Left cardiac atrium (tissue), 1 donor: ENCODE data around the genes GRK2, GPR152, CABP2 and TCIRG1.

DNA sequence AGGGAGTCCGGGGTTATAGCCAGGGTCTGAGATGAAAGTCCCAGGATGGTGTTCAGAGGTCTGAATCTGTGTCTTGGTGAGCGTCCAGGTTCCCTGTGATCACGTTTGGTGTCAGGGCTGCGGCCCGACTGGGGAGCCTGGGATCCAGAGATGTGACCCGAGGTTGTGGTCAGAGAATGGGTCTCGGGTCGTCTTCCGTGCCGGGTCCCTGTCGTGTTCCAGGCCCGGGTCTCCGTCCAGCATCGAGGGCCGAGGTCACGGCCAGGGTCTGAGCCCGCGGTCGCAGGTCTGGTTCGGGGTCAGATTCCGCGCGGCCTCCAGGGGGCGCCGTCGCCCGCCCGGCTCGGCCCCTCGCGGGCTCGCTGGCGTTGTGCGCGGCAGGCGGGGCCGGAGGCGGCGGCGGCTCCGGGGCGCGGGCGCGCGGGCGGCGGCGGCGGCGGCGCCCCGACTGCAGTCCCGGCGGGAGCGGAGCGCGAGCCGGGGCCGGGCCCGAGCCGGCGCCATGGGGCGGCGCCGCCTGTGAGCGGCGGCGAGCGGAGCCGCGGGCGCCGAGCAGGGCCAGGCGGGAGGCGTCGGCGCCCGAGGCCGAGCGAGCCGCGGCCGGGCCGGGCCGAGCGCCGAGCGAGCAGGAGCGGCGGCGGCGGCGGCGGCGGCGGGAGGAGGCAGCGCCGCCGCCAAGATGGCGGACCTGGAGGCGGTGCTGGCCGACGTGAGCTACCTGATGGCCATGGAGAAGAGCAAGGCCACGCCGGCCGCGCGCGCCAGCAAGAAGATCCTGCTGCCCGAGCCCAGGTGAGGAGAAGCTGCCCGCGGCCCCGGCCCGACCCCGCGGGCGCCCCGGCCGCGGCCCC, at the start of gene GRK2:
GRK2 (plus strand) TSS at position 453 of the 851 bp plus-strand sequence.
- PRO-cap, result bidirectional peak, plus-strand start at position 453 of the sequence, minus-strand start at position 270 of the sequence; bidirectional peak, plus-strand start at position 671 of the sequence, minus-strand start at position 681 of the sequence

DNA sequence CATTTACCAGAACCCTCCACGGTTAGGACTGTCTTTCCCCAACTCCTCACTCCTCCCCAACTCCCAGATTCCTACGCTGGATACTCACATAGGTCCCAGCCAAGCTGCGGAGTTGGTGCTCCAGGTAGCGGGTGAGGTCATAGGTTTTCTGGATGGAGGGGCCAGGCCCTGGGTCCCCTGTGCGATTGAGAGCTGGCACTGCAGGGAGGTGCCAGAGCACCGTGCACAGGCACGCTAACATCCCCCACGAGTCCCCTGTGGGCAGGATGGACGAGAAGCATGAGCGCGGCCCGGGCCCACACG, 6.1 kb downstream of the CLCF1 start:
- PRO-cap, result no peak

DNA sequence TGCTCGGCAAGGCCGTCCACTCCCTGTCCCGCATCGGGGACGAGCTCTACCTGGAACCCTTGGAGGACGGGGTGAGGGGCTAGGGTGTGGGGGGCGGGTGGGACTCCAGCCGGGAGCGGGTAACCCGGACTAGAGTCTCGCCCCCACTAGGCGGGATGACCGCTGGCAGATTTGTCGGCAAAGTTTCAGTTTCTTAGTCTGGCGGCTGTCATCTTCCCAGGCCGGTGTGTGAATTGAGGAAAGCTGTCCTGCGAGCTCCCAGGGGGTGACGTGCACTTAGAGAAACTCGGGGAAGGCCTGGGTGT, 327 bp downstream of the RAD9A start:
- PRO-cap, result no peak

DNA sequence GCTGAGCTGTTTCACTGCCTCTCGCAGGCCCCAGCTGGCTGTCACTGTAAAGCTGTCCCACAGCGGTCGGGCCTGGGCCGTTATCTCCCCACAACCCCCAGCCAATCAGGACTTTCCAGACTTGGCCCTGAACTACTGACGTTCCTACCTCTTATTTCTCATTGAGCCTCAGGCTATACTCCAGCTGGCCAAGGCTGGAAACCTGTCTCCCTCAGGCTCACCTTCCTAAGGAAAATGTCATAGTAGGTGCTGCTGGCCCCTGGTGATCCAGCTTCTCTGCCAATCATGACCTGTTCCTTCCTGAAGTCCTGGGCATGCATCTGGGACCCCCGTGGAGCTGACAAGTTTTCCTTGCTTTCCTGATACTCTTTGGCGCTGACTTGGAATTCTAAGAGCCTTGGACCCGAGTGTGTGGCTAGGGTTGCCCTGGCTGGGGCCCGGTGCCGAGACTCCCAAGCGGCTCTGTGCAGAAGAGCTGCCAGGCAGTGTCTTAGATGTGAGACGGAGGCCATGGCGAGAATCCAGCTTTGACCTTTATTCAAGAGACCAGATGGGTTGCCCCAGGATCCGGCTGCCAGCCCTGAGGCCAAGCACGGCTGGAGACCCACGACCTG, 3.9 kb downstream of the PPP1CA start:
- PRO-cap, result no peak

DNA sequence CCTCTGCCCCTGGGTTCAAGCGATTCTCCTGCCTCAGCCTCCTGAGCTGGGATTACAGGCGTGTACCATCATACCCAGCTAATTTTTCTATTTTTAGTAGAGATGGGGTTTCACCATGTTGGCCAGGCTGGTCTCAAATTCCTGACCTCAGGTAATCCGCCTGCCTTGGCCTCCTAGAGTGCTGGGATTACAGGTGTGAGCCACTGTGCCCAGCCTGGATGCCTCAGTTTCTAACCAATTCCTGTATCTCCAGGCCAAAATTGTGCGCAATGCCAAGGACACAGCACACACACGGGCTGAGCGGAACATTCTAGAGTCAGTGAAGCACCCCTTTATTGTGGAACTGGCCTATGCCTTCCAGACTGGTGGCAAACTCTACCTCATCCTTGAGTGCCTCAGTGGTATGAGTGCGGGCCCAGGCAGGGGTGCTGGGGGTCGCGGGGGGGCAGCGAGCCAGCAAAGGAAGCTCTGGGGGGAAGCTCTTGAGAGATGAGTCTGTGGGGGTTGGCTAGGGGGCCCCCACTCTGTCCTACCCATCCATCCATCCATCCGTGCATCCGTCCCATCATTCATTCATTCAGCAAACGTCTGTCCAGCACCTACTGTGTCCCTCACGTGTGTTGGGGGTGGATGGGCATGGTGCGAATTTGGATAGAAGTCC, 3.0 kb downstream of the RPS6KB2 start:
- PRO-cap, result no peak

DNA sequence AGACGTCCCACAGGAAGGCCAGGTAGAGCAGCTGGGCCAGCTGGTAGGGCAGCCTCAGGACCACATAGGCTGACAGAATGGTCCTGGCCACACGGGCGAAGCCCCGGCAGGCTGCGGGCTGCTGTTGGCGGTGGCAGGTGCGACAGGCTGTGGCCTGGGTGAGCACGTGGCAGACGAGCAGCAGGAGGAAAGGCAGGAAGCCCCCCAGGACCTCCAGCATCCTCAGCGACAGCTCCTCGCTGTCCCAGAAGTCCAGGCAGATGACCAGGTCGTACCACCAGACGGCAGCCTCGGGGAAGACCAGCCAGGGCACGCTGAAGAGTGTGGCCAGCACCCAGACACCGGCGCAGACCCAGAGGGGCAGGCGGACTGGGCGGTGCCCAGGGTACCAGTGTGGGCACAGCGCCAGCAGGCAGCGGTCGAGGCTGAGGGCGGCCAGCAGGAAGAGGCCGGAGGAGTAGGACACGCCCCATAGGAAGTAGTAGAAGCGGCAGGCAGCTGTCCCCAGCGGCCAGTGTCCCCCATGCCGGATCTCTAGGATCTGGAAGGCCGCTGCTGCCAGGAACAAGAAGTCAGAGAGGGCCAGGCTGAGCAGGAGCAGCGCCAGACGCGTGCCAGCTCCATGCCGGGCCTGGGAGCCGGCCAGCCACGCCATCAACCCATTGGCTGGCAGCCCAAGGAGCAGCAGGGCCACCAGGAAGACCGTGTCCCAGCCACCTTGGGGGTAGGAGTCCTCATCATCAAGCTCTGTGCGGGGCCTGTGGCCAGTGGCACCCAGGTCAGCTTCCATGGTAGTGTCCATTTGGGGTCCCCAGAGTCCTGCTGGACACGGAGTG, at the start of gene GPR152:
GPR152 (minus strand) TSS at position 807 of the 836 bp plus-strand sequence.
- PRO-cap, result no peak

DNA sequence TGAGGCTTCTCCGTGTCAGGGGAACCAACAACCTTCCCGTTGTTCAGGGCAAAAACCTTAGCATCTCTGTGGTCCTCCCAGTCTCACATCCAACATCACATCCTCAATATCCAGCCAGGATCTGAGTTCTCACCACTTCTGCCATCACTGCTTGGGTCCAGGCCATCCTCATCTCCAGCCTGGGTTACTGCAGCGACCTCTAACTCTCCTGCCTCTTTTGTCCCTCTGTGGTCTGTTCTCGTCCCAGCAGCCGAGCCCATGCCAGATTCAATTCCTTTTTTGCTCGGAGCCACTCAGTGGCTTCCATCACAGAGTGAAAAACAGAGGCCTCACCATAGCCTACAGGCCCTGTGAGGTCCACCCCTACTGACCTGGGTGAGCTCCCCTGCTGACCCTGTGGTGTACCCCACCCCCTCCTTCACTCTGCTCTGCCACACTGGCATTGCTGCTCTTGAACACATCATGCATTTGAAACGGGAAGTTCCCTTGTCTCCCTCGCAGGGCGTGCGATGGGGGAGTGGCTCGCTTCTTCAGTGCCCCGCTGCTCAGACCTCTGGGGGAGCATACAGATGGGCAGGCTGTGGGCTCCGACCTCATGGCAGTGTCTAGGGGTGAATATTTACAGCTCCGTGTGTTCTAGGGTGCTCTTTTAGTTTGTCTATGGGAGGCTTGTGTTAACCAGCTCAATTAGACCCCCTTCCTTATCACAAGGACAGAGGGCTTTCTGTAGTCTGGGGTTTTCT, 2.0 kb downstream of the AIP start:
- PRO-cap, result no peak

- PRO-cap, result no peak
Measured at GRCh38 chr11:67502464-67503070, 2.6 kb downstream of the PITPNM1 start.

- PRO-cap, result bidirectional peak, plus-strand start at chr11:67508454, minus-strand start at chr11:67508162; bidirectional peak, plus-strand start at chr11:67508783, minus-strand start at chr11:67508642
Measured at GRCh38 chr11:67508307-67508912, 448 bp upstream of the CDK2AP2 start.

DNA sequence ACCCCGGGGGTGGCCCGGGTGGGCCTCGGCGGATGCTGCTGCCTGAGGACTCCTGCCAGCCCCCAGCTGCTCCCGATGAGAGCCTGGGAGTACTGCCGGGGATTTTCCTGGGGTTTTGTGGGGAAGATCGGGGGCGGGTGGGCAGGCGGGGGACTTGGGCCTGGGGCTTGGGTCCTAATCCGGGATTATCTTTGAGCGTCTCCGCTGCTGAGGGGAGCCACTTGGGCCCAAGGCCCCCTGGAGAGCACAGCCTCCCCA, at the start of gene CABP2:
CABP2 (minus strand) TSS at position 94 of the 258 bp plus-strand sequence.
- PRO-cap, result no peak

GRCh38 chr11:67582580-67582979, 1.0 kb upstream of the GSTP1 start:
- PRO-cap, result no peak

GRCh38 chr11:67605072-67605713, 1.5 kb upstream of the NDUFV1 start:
- PRO-cap, result no peak

GRCh38 chr11:67695443-67696170, 21.2 kb upstream of the ALDH3B2 start:
- PRO-cap, result no peak

DNA sequence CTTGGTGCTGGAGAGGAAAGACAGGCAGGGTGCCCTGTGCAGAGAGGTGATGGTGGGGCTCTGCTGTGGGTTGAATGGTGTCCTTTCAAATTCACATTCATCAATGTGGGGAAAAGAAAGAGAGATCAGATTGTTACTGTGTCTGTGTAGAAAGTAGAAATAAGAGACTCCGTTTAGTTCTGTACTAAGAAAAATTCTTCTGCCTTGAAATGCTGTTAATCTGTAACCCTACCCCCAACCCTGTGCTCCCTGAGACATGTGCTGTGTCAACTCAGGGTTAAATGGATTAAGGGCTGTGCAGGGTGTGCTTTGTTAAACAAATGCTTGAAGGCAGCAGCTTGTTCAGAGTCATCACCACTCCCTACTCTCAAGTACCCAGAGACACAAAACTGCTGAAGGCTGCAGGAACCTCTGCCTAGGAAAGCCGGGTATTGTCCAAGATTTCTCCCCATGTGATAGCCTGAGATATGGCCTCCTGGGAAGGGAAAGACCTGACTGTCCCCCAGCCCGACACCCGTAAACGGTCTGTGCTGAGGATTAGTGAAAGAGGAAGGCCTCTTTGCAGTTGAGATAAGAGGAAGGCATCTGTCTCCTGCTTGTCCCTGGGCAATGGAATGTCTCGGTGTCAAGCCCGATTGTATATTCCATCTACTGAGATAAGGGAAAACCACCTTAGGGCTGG, 83.5 kb upstream of the ALDH3B2 start:
- PRO-cap, result no peak

GRCh38 chr11:67887078-67887814, 116.7 kb downstream of the UNC93B1 start:
- PRO-cap, result no peak

- PRO-cap, result no peak
Measured at GRCh38 chr11:67955359-67956011, 48.4 kb downstream of the UNC93B1 start.

GRCh38 chr11:68002511-68003070, 1.3 kb downstream of the UNC93B1 start:
- PRO-cap, result no peak

DNA sequence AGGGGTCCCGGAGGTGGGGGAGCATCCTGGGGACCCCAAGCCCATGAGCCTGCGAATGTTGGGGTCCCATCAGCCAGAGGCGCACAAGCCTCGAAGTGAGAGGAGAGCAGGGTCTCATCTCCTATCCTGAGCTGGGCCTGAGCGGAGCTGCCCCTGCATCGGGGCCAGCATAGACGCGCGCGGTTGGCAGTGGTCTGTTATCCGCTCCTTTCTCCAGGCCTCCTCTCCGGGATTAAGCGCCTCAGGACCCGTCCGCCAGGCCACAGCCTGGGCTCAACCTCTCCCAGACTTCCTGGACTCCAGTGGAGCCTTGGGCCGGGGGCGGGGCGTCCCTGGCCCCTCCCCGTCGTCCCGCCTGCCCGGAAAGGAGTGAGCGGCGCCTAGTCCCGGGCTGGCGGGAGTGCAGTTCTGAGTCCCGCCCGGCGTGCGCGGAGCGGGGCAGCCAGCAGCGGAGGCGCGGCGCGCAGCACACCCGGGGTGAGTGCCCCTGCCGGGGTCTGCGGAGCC, at the start of gene TCIRG1:
TCIRG1 (plus strand) TSS at position 383 of the 507 bp plus-strand sequence.
- PRO-cap, result bidirectional peak, plus-strand start at position 411 of the sequence, minus-strand start at position 275 of the sequence

GRCh38 chr11:68070810-68071807, 32.3 kb downstream of the TCIRG1 start:
- PRO-cap, result no peak

GRCh38 chr11:68146796-68147442, 25.7 kb upstream of the CHKA start:
- PRO-cap, result no peak